ENCODE results near the gene AFP.

- PRO-cap = no peak
These were observed 72.1 kb downstream of the ANKRD17 start for GRCh38 chr4:73186636-73186854.

- PRO-cap = no peak
These were observed 6.5 kb upstream of the ALB start for GRCh38 chr4:73397537-73397997.

DNA sequence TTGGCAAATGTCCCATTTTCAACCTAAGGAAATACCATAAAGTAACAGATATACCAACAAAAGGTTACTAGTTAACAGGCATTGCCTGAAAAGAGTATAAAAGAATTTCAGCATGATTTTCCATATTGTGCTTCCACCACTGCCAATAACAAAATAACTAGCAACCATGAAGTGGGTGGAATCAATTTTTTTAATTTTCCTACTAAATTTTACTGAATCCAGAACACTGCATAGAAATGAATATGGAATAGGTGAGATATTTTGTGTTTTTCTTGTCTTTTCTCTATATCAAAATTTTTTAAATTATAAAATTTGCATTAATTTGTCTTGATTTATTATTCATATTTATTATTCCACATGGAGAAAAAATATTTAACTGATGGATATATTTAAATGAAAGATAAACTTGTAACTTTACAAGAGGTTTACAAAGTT, at the start of gene AFP:
TSS of gene AFP (plus strand) at position 125 of the 435 bp plus-strand sequence.
- PRO-cap = no peak

DNA sequence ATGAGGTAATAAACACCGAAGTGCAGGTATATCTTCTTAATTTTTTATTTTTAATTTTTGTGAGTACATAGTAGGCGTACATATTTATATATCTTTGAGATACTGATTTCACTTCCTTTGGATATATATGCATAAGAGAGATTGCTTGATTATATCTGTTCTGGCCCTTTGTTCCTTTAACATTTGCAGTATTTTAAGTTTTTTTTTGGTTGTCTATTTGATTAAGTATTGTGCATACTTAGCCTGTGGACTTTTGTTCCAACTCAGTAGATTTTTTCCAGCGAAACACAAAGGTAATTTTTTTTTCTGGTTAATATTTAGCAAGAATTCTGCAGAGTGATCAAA, 274 bp upstream of the AFM start:
- PRO-cap = no peak

DNA sequence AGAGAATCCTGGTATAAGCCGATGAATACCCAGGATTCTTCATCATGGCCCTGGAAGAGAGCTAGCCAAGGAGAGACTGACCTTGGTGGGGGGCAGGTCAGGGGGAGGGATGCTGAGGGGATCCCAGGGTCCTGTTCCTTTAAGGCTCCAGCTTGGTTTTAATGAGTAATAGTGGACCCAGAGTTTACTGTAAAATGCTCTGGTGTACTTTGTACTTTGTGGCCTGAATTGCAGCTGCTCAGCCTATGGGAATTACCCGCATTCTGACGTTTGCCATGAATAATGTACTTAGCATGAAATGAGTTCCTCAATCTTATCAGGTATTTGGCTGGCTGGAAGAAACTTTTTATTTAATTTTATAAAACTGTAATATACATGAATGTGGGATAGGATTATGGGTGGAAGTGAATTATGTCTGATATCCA, 16.8 kb downstream of the RASSF6 start:
- PRO-cap = no peak

GRCh38 chr4:73615589-73616085, 4.6 kb downstream of the RASSF6 start:
- PRO-cap = no peak

- PRO-cap = no peak
These were observed 12.7 kb upstream of the CXCL8 start for GRCh38 chr4:73727665-73728118.

DNA sequence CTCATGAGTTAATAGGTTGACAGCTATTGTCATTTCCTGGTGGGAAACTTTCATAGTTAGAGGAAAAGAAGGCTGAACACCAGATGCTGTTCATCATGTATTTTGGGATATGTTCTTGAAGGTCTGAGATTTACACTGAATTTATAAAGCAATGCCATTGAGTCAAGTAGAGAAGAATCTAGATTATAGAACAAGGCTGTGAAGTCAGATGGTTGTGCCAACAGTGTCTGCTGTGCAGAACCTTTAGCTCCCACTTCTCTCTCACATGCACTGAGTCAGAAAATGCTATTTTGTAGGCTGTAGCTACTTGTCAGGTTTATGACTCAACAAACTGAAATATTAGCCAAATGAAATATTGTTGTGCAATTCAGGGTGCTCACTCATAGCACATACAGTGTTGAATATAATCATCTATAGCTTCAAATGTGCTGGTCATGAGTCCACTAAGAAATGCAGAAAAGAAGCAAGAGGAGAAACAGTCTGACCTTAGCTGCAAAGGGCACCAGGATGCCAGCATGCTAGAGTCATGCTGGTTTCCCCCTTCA, 10.0 kb upstream of the CXCL2 start:
- PRO-cap = no peak

DNA sequence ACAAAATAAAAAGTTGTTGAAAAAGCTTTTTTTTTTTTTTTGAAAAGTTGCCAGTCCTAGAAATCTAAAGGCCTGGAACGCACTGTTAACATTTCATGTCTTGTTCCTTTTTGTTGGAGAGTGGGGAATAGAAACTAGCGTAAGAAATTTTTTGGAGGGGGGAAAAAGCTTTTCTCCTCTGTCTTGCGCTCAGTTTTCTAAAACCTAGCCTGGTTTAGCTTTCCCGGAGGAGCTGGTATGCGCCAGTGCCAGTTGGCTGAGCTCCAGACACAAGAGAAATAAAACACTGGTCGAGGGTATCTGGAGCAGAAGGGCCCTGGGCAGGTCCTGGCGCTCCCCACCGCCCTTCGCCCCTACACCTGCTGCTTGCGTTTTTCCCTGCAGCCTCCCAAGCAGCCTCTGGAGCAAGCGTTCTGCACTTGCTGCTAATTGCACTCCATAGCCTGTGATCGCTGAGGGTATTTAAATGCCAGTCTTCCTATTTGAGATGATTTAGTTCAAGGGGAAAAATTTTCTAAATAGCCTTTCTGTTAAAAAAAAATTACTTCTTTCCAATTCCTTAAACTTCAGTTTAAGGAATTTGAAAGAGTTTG, 791 bp downstream of the EREG start:
- PRO-cap = no peak

DNA sequence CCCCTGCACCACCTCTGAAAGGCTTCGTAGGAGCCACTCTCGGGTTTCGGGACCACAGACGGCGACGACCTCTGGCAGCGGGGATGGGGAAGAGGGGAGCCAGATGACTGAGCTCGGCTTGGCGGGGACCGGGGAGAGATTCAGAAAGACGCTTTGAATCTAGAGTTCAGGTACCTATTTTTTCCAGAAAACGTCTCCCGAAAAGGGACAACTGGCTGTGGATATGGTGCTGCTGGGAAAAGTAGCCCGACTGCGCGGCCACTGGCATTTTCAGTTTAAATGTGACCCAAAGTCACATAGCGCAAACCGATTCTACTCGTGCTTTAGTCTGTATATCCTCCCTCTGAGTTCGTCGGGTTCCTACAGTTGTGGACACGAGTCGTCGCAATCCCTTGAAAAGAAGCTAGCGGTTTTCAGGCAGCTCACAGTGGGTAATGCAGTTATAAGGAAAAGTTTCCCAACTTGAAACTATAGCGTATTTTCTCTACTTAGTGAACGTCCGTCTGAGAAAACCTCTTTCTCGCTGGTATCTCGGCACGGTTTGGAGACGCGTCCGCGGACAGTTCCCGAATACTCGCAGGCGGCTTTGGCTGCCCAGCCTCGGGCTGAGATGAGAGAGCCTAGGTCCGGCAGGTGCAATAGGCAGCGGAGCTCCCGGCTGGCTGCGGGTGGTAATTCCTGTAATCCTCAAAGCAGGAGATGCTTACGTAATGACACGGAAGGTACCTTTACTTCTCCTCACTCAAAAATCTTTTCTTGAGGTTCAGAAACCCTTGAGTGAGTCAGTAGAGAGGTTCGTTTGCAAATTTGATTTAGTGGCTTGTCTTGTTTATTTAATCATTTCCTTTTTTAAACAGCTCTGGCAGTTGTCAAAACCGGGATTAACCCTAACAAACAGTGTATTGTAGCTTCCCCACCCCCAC, 1.4 kb downstream of the PARM1 start:
- PRO-cap = unidirectional peak, minus-strand start at position 664 of the sequence

GRCh38 chr4:74944189-74944895, 11.4 kb downstream of the PARM1 start:
- PRO-cap = no peak

DNA sequence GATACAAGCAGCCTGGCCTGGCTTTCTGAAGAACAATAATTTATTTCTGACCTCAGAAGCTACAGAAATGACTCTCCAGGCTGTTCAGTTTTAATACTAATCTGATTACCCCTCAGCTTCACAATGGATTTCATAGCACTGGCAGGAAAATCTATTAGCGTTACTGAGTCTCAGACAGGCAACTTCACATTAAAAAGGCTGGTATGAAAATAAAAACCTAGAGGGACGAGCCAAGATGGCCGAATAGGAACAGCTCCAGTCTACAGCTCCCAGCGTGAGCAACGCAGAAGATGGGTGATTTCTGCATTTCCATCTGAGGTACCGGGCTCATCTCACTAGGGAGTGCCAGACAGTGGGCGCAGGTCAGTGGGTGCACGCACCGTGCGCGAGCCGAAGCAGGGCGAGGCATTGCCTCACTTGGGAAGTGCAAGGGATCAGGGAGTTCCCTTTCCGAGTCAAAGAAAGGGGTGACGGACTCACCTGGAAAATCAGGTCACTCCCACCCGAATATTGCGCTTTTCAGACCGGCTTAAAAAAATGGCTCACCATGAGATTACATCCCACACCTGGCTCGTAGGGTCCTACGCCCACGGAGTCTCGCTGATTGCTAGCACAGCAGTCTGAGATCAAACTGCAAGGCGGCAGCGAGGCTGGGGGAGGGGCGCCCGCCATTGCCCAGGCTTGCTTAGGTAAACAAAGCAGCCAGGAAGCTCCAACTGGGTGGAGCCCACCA, 193.8 kb downstream of the PARM1 start:
- PRO-cap = no peak

GRCh38 chr4:75244361-75244821, 269.8 kb downstream of the RCHY1 start:
- PRO-cap = no peak

DNA sequence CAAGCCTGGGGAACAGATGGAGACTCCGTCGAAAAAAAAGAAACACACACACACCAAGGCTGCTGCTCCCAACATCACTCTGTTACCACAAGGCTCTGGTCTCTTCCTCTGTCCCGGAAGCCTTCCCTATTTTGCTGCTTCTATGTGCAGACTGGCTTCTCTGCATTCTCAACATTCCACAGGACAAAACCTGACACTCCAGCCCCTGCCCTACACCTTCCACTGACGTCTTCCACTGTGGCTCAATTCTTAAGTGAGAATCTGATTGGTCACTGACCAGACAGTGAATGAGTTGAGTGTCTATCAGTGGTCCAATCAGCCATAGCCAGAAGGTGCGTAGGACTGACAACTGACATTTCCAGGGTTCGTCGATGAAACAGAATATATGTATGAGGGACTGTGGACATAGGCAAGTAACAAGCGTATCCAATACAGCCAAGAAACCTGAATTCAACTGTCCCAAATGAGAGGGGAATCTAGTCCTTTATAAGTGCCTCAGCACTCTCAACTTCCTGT, 6.0 kb downstream of the ODAPH start:
- PRO-cap = no peak

DNA sequence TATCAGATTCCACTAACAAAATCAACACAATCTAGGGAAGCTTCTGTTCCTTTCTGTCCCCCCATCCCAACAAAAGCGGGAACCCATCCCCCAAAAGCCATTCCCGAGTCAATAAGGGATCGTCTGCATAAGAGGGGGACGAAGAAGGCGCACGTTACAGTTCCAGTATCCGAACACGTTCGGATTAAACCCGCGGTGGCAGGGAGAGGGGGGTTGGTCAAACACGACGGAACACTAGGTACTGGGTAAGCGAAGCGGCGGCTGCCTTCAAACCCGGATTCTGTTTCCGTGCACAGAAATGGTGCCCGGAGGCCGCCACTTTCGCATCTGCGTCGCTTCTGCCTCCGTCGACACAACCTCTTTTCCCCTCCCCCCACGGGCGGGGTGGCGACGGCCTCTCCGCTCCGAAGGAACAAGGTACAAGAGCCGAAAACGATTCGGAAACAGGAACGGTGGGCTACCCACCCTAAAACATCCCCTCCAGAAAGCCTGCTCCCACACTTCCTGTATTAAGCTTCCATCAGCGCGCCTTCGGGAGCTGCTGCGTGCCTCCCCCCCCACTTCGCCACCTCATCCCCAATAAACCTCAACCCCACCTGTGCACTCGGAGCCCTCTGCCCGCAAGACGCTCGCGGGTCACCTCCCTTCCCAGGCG, 736 bp downstream of the G3BP2 start:
- PRO-cap = unidirectional peak, plus-strand start at position 122 of the sequence; bidirectional peak, plus-strand start at position 295 of the sequence, minus-strand start at position 282 of the sequence; bidirectional peak, plus-strand start at position 326 of the sequence, minus-strand start at position 329 of the sequence

- PRO-cap = no peak
These were observed 21.3 kb upstream of the USO1 start for GRCh38 chr4:75703009-75703517.

GRCh38 chr4:75710123-75710534, 14.2 kb upstream of the USO1 start:
- PRO-cap = no peak

GRCh38 chr4:75980284-75981034, 10.3 kb downstream of the SDAD1 start:
- PRO-cap = no peak

DNA sequence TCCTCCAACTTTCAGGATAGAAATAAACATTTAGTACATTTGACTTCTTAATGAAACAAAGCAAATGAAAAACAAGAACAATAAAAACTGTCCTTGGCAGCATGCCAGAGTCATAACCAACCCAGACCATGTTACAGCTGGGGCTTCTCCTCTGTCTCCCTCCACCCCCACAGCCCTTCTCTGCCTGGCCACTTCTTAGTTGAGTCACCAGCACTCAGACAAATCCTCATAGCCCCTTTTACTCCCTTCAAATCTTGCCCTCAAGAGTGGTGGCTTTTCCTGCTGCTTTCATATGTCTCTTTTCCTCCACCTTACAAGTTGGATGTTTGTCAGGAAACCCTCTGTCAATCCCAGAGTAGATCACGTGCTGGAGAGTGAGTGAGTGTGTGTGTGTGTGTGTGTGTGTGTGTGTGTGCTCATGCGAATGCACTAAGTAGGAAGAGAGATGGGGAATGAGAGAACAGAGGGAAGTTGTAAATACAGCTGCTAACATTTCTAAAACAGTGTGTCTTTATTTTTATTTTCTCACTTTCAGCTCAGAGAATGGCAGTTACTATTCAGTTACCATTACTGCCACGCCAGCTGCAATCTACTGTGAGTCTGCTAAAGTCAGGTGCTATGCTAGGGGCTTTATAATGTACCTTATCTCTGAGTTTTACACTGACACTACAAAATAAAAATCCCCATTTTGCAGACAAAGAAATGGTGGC, 15.0 kb downstream of the SCARB2 start:
- PRO-cap = no peak

- PRO-cap = no peak
These were observed 882 bp downstream of the SCARB2 start for GRCh38 chr4:76212668-76213215.